Metastatic Breast Carcinoma in the Ovary (tissue), 3 donors: ENCODE measurements around the genes PCDHB13, SLC25A2, PCDHGC4 and PCDHGC5.

GRCh38 chr5:141051462-141051790 is 252 bp downstream of the PCDHB1 start:
- PRO-cap, 3 experiments, result no peak in any of the 3 experiments

- PRO-cap, 3 experiments, result no peak in any of the 3 experiments
These were observed 745 bp downstream of the PCDHB5 start for GRCh38 chr5:141135461-141136440.

DNA sequence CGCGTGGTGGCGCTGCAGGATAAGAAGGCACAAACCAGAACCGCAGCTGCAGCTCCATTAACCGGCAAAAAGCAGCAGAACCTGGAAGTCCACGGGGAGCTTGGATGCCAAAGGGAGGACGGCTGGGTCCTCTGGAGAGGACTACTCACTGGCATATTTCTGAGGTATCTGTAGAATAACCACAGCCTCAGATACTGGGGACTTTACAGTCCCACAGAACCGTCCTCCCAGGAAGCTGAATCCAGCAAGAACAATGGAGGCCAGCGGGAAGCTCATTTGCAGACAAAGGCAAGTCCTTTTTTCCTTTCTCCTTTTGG is at the start of gene PCDHB13:
TSS of gene PCDHB13 (plus strand) at position 49 of the 317 bp plus-strand sequence.
- PRO-cap, 3 experiments, result no peak in any of the 3 experiments

GRCh38 chr5:141303851-141304196 is at the start of gene SLC25A2:
TSS of gene SLC25A2 (minus strand) at chr5:141304049.
- PRO-cap, 3 experiments, result no peak in any of the 3 experiments

- PRO-cap, 3 experiments, result no peak in any of the 3 experiments
These were observed 363 bp downstream of the PCDHGA4 start for GRCh38 chr5:141355138-141355629.

GRCh38 chr5:141484498-141485222 is at the start of gene PCDHGC4:
TSS of gene PCDHGC4 (plus strand) at chr5:141485030.
- PRO-cap, 3 experiments, result no peak in any of the 3 experiments

GRCh38 chr5:141485223-141485701 is 432 bp downstream of the PCDHGC4 start:
- PRO-cap, 3 experiments, result no peak in any of the 3 experiments

DNA sequence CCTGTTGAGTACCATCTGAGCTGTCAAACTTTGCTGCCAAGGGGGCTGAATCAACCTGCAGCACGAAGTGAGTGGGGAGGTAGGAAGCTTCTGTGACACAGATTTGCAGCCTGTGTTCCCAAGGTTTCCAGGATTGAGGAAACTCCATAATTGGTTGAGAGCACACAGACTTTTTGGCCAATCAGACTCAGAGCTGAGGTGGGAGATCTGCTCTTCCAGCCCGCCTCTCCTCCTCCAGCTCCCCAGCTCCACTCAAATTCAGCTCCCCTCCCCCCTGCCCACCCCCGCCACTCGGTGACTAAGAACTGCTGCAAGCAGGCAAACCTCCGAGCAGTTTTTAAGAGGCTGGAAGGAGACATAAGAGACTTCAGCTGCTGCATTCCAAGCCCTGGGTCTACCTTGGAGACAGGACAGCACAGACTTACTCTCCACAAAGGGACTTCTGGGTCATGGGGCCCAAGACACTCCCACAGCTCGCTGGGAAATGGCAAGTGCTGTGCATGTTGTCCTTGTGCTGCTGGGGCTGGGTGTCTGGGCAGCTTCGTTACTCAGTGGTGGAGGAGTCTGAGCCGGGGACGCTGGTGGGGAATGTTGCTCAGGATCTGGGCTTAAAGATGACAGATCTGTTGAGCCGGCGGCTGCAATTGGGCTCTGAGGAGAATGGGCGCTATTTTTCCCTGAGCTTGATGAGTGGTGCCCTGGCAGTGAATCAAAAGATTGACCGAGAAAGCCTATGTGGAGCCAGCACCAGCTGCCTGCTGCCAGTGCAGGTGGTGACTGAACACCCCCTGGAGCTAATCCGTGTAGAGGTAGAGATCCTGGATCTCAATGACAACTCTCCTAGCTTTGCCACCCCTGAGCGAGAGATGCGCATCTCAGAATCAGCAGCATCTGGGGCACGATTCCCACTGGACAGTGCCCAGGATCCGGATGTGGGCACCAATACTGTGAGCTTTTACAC is at the start of gene PCDHGC5:
TSS of gene PCDHGC5 (plus strand) at position 290 of the 961 bp plus-strand sequence.
- PRO-cap, 3 experiments, result no peak in any of the 3 experiments

GRCh38 chr5:141491945-141492746 is 3.3 kb downstream of the PCDHGC5 start:
- PRO-cap, 3 experiments, result no peak in any of the 3 experiments

GRCh38 chr5:141521057-141521869 is 32.4 kb downstream of the PCDHGC5 start:
- PRO-cap, 3 experiments, result no peak in any of the 3 experiments

DNA sequence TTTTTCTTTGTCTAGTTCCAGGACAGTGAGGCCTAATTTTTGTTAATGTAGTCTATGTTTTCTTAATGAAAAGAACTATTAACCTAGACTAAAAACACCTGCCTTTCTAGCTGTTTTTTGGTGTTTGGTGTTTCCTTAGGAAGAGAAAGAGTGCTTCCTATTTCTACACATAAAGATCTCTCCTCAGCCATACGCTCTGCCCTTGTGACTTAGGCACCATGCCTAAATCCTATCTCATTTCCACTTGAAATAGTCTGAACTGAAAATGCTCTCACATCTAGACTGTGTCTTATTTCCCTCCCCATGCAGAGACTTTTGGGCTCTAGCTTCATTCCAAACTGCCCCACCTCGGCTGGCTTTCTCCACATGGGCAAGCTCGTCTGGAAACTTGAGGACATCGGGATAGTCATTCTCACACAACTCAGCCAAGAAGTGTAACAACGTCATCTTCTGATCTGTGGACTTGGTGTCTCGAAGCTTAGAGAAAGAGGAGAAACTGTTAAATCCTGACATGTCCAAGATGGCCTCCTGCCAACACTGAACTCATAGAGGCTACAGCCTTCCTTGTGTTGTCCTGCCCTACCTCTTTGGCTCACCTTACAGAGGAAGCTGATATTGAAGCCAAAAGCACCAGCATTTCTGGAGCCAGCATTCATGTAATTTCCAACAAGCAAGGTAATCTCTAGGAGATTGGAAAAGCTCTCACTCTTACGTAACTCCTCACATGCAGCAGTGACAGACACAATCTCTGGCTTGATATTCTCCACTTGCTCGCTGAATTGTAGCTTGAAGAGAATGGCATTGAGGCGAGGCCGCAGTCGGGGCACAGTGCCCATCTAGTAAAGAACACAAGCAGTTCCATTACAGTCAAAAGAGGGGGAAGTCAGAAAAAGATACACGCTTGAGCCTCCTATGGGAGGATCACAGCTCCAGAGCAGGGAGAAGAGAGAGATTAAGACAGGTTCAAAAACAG is 39.5 kb downstream of the PCDHGC5 start:
- PRO-cap, 3 experiments, result no peak in any of the 3 experiments

GRCh38 chr5:141529495-141529810 is 40.6 kb downstream of the PCDHGC5 start:
- PRO-cap, 3 experiments, result no peak in any of the 3 experiments

DNA sequence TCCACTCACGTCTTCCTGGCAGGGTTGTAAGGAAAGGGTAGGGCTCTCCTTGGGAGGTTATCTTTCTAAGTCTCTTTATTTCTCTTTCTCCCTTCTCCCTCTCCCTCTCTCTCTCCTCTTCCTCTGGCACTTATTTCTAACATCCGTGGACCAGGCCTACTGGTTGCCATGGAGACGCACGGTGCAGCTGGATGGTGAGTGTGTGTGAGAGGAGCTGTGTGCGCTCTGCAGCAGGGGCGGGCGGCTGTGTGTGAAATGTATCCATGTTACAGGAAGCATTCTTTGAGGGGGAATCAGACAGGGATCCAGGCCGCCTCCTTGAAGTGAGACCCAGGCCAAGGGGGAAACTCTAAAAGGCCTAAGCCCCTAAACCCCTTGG is 32.2 kb downstream of the PCDH1 start:
- PRO-cap, 3 experiments, result no peak in any of the 3 experiments

DNA sequence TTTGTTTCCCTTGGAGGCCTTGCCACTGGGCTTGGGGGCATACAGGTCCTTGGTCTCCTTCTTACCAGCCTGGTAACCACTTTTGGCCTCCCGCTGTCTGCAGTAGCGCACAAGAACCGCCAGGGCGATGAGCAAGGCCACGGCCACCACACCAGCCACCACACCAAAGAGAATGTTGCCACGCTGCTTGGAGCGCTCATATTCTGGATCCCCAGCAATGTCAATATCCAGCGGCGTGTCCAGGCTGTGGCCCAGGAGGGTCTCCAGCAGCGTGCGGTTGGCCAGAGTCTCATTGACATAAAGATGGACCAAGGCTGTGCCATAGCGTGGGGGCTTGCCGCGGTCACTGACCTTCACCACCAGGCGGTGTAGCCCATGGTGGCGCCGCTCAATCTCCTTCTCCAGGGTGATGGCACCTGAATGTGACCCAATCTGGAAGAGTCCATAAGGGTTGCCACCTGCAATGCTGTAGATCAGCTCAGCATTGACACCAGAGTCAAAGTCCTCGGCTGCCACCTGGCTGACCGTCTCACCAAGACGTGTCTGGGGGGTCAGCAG is 14.5 kb downstream of the PCDH1 start:
- PRO-cap, 3 experiments, result no peak in any of the 3 experiments

DNA sequence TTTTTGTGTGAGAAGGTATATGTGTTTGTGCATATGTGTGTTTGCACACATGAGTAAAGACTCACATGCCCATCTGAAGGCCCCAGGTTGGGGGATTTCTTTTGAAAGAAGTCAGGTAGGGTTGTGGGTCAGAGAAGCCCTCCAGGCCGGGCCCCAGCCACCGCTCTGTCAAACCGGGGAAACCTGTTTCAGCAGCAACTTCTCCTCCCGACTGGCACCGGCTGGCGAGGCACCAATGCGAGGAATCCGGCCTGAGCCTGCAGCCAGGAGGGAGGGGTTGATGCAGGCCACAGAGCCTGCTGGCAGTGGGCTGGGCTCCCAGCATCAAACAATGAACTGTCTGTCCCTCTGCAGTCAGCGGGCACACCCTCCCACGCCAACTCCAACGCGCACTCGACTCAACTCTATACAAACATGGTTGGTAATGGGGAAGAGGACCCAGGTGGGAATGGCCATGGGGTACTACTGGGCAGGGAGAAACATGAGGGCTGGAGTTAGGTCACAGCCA is 12.1 kb downstream of the PCDH1 start:
- PRO-cap, 3 experiments, result peak in 3 of 3 experiments; most common plus-strand start position 262 of the sequence (in 1); most common minus-strand start position 213 of the sequence (in 3)

GRCh38 chr5:142065370-142065769 is 43.2 kb upstream of the NDFIP1 start:
- PRO-cap, 3 experiments, result no peak in any of the 3 experiments

DNA sequence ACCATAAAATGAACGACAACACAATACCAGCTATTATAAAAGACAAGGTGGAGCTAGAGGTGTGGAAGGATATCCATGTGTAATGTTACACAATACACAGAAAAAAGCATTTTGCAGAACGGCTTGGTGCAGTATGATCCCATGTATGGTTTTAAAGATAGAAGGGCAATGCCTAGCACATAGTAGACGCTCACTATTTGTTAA is 23.2 kb downstream of the SPRY4 start:
- PRO-cap, 3 experiments, result no peak in any of the 3 experiments

- PRO-cap, 3 experiments, result peak in 2 of 3 experiments; most common plus-strand start chr5:142403872 (in 1); most common minus-strand start chr5:142403656 (in 1)
These were observed 79.0 kb upstream of the SPRY4 start for GRCh38 chr5:142403553-142404567.

DNA sequence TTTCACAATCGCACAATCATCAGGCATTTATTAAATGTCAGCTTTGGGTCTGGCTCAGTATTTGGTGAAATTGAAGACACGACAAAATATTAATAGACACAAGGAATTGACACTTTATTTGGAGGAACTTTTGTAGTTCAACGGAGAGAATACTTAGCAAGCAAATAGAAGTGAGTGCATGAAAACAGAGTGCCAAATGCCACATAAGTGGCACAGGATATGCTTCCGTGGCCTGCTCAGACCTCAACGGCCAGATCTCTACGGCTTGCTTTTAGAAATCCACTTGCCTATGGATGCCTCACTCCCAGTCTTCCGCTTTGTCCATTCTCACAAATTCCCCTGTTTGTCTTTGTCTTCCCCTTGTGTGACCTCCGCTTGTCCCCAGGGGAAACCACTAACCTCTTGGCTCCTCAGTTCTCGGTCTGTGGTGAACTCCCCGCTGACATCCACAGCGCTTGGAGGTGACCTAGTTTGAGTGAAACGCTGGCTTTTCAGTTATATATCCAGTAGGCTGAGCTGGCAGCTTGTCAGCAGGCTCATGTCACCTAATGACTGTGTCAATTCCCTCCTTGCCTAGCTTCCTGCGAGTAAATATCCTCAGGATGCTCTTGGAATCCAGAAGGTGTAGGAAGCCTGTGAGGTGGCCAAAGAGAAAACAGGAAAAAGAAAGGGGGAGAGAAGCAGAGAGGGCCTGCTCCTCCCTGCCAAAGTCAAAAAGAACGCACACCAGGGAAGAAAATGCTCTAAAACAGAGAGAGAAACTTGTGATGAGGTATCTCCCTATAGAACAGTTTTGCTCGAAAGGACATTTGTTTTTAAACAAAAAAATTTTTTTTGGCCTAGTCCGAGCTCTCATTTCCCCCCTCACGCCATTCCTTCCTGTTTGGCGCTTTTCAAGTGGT is 101.4 kb upstream of the SPRY4 start:
- PRO-cap, 3 experiments, result peak in 3 of 3 experiments; most common plus-strand start position 653 of the sequence (in 1); most common minus-strand start position 473 of the sequence (in 3)

DNA sequence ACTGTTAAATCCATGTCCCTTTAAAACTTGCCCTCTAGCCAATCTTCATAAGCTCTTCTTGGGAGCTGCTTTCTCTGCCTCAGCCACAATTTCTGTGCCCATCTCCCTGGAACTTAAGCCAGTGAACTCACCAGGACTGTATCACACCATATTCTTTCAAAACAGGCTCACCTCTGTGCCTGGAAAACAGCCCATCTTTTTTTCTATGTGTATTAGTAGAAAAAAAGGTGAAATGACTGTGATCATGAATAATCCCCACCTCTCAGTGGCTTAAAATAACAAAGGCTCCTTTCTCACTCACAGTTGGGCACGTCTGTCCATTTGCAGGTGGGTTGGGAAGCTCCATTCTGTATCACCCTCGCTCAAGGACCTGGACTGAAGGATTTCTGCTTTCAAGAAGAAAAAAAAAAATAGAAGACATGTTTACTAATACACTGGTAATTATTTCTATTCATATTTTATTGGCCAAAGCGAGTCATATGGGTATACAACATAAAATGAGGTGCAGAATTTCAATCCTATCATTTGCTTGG is 17.2 kb upstream of the FGF1 start:
- PRO-cap, 3 experiments, result no peak in any of the 3 experiments